Mammary epithelial cell (primary cell): ENCODE data around the genes SLC22A5 and IL5.

GRCh38 chr5:131375187-131375818, 111.5 kb downstream of the CDC42SE2 start:
- CAGE, long polyA plus RNA, result no peak
- RRBS, result no CpG with 5 or more reads among the region's 2 CpGs

- CAGE, long polyA plus RNA, result no peak
- RRBS, result no CpG with 5 or more reads among the region's 1 CpG
These were observed 118.4 kb downstream of the CDC42SE2 start for GRCh38 chr5:131382211-131382781.

DNA sequence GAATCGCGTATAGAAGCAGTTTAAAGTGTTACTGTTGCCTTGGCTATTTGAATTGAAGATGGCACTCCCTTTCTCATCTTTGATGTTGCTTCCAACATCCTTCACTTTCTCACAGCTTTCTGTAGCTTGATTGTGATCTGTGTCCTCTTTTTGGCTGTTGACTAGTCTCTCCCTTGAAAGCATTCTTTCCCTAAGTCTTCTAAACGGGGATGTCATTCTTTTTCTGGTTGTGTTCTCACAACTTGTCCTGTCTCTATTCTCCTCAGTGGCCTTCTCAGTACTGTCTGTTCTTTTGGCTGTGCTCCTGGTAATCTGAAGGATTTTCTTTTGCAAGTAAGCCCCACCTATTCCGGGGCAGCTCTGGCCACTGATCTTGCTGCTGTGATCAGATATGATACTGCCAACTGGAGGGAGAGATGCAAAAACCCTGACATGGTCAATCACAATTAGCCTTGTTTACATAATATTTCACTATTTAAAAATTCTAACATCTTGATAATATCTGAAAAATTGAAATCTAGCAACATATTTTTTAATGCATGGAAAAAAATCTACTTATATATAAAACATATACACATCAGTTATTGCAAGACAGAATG, 172.2 kb downstream of the CDC42SE2 start:
- CAGE, long polyA plus RNA, result no peak
- RRBS, result no CpG with 5 or more reads among the region's 4 CpGs

GRCh38 chr5:131537834-131538206, 97.2 kb downstream of the RAPGEF6 start:
- CAGE, long polyA plus RNA, result no peak
- RRBS, result no CpG with 5 or more reads among the region's 5 CpGs

DNA sequence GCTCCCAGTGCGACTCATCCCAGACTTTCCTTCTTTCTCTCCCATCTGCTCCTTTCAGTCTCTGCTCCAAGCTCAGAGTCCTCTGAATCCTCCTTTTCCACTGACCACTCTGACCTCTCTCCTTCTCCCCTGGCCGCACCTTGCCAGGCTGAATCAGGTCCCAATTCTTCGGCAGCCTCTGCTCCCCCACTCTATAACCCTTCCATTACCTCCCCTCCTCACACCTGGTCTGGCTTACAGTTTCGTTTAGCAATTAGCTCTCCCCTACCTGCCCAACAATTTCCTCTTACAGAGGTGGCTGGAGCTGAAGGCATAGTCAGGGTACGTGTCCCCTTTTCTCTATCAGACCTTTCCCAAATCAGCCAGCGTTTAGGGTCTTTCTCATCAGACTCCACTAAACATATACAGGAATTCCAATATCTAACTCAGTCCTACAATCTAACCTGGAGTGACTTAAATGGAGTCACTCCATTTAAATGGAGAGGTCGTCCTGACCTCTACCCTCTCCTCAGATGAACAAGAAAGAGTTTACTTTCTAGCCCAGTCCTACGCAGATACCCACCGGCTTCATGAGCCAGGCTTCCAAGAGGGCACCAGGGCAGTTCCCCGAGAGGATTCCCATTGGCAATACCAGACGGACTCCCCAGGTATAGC, 61.9 kb downstream of the RAPGEF6 start:
- CAGE, long polyA plus RNA, result no peak
- RRBS, result no CpG with 5 or more reads among the region's 11 CpGs

DNA sequence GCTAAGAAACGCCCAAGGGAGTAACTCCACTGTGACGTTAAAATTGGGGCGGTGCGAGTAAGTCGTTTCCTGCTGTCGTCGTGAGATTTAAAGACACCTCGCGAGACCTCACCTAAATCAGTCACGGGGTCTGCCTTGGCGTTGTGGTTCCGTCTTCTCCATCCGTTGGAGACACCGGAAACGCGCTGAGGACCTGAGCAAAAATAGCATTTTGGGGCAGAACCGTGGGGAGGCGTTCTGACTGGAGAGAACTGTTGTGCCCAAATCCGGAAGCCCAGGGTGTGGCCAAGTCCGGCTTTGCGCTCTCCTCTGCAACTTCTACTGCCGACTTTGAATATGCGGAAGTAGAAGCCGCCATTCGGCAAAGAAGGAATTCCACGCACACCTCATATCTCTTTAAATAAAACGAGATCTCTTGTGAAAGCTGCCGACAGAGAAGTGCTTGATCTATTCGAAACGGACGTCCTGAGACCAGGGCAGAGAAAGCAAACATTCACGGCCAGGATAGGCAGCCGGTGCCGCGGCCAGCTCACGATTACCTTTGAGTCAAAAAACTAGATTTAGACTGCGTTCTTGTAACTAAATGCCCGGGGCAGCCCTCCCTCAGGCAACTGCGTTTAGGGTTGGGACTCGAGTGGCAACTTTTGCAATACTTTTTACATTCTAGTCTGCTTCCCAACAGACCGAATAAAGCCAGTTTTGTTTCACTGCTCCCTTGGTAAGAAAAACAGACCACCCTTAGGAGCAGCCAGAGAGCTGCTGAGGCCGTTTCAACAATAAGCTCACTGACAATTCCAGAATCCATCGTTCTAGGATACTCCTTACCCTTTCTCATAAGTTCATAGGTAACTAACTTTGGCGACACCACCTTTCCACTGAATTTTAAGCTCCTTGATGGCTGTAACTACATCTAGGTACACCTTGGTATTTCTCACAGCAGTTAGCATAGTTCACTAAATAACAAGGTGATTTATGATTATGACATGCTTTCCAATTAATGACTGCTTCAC, 555 bp upstream of the RAPGEF6 start:
- CAGE, long polyA plus RNA, result no peak
- RRBS, result 3% methylated on average over 11 of the region's 44 CpGs

DNA sequence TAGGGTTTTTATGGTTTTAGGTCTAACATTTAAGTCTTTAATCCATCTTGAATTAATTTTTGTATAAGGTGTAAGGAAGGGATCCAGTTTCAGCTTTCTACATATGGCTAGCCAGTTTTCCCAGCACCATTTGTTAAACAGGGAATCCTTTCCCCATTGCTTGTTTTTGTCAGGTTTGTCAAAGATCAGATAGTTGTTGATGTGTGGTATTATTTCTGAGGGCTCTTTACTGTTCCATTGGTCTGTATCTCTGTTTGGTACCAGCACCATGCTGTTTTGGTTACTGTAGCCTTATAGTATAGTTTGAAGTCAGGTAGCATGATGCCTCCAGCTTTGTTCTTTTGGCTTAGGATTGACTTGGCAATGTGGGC, 64.4 kb downstream of the FNIP1 start:
- CAGE, long polyA plus RNA, result no peak

- CAGE, long polyA plus RNA, result no peak
- RRBS, result no CpG with 5 or more reads among the region's 1 CpG
These were observed 24.0 kb downstream of the FNIP1 start for GRCh38 chr5:131772602-131773382.

DNA sequence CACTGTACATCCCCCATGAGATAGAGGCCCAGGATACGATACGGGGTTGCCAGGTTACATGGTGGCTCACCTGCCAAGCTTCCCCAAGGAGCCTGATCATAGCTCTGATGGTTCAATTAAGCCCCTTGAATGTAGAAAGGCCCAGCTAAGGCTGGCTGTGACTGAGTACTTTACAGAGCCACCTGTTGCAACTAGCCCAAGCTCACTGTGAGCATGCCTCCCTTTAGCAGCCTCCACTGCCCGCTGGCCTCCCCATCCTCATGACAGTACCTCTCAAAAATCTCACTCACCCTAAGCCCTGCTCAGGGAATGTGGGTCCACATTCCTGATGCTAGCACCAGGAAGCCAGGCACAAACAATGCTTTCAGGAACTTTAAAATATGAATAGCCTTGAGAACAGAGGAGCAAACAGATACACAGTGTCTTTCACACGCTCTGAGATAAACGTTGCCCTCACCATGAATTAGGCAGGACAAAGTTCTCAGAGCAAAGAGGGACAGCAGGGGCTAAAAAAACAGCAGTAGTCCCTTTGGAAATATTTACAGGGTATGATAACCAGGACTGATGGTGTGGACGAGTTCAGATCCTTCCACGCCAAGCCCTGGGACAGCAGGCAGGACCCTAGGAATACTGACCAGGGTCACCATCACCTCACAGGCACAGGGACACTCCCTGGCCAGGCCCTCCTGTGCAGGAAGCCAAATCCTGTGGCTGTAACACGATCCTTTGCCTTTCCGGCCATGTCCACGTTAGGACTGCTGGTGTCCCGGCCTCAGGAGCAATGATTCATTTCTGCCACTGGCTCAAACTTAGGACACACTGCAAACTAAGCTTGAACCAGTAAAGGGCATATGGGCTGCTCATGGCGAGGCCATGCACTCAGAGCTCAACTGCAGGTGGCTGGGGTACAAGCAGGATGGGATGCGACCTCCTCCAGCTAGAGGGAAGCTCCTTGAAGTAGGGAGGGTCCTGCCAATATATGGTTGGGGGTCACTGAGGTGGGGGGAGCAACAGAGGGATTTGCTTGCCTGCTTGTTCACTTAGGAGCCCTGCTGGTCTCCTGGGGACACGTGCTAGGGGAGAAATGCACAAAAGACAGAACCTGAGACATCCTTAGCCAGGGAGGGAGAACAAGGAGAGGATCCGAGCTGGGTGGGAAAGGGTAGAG, 9.6 kb downstream of the ACSL6 start:
- CAGE, long polyA plus RNA, result no peak
- RRBS, result no CpG with 5 or more reads among the region's 15 CpGs

GRCh38 chr5:132322209-132322798, 28.1 kb downstream of the SLC22A4 start:
- CAGE, long polyA plus RNA, result no peak
- RRBS, result no CpG with 5 or more reads among the region's 13 CpGs

GRCh38 chr5:132358565-132359191, 10.8 kb upstream of the SLC22A5 start:
- CAGE, long polyA plus RNA, result no peak
- RRBS, result no CpG with 5 or more reads among the region's 1 CpG

GRCh38 chr5:132369190-132370329, at the start of gene SLC22A5:
SLC22A5 (plus strand) TSS chr5:132369710.
- CAGE, long polyA plus RNA, result no peak
- RRBS, result 1% methylated on average over 27 of the region's 106 CpGs

GRCh38 chr5:132412119-132412360, 42.5 kb downstream of the SLC22A5 start:
- CAGE, long polyA plus RNA, result no peak
- RRBS, result no CpG with 5 or more reads among the region's 8 CpGs

DNA sequence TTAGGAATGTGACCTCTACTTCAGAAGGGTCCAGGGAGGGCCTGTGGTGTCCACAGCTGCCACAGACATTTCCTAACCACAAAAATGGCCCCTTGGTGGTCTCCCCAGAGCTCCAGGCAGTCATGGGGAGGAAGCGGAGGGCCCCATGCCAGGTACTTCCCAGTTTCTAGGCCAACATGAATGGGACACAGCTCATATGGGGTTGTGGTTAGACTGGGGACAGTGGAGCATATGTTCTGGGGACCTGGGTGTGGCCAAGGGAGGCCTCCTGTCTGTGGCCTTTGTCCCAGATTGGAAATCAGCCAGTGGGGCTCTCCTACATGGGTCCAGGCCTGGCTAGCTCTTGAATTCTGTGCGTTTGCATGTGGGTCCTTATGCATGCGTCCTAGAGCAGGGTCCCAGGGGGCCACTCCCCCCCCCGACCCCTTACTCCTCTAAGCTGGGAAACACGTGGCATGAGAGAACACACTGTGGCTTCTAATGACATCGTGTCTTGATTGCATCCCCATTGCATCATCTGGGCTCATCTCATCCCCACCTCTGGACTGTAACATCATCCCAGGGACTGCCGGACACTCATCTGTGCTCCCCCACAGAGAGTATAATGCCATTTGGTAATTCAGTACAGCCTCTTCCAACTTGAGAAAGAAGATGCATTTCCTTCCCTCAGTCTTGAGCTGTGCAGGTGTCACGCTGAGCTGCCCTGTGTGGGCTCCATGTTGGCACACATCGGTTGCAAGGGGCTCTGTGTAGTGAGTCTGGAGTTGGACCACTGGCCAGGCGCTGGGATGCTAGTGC, 31.2 kb downstream of the IRF1 start:
- CAGE, long polyA plus RNA, result no peak
- RRBS, result no CpG with 5 or more reads among the region's 10 CpGs

GRCh38 chr5:132465021-132465696, 25.4 kb downstream of the IRF1 start:
- CAGE, long polyA plus RNA, result no peak
- RRBS, result no CpG with 5 or more reads among the region's 11 CpGs

GRCh38 chr5:132487612-132488644, 2.6 kb downstream of the IRF1 start:
- CAGE, long polyA plus RNA, result no peak
- RRBS, result no CpG with 5 or more reads among the region's 4 CpGs

DNA sequence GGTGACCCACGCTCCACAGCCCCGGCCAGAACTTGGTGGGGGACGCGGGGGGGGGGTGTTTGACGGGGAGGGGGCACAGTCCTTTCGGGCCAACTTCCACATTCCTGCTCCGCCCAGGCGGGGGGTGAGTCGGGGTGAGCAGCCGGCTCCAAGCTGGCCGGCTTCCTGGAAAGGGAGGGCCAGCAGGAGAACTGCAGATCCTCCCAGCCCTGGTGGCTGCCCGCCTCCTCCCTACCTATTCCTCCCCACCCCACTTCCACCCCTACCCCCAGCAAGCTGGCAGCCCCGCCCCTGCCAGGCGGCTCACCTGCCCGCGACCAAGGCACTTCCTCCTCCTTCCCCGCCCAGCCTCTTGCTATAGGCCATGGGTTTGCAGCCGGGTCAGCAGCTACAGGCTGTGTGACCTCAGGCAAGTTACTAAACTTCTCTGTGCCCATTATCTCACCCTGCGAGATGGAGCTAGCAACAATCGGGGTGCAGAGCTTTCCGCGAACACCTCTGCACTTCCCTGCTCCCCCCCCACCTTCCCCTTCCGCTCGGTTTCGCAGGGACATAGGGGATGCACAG, 5.6 kb upstream of the IRF1 start:
- CAGE, long polyA plus RNA, result no peak
- RRBS, result 0% methylated on average over 2 of the region's 25 CpGs

GRCh38 chr5:132543287-132543742, at the start of gene IL5:
IL5 (minus strand) TSS chr5:132543522.
- CAGE, long polyA plus RNA, result no peak
- RRBS, result no CpG with 5 or more reads among the region's 7 CpGs

GRCh38 chr5:132669836-132670423, 3.9 kb upstream of the IL4 start:
- CAGE, long polyA plus RNA, result no peak
- RRBS, result no CpG with 5 or more reads among the region's 8 CpGs

DNA sequence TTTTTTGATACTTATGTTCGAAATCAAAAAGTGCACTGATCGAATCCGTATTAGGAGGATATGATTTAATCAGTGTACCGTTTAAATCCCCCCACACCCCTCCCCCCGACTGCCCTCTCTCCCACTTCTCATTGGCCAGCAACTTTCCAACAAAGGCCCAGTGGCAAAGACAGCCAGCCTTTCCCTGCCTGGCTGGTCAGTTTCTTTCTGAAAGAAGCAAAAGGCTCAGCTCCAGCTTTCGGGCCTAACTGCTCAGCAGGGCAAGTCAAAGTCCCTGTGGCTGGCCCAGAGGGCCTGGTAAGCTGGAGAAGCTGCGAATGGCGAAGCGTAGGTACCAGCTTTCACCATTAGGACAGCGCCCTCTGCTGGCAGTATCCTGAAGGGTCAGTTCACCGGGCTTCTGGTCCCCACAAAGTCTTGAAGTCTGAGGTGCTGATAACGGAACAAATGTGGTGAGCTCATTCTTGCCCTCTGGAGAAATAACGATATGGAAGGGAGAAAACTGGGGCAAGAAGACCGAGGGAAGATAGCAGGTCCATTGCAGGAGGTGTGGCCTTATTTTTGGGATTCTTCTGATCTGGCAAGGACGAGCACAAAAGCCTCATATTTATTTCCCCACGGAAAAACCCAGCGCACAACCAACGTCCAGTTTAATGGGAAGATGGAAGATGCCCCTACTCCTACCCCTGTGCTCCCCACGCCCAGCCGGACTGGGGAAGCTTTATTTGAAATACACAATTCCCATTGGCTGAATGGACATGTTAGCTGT, 7.0 kb downstream of the SOWAHA start:
- CAGE, long polyA plus RNA, result no peak
- RRBS, result no CpG with 5 or more reads among the region's 20 CpGs